BJ (cell line): ENCODE data around the genes ZNF483 and SUSD1.

DNA sequence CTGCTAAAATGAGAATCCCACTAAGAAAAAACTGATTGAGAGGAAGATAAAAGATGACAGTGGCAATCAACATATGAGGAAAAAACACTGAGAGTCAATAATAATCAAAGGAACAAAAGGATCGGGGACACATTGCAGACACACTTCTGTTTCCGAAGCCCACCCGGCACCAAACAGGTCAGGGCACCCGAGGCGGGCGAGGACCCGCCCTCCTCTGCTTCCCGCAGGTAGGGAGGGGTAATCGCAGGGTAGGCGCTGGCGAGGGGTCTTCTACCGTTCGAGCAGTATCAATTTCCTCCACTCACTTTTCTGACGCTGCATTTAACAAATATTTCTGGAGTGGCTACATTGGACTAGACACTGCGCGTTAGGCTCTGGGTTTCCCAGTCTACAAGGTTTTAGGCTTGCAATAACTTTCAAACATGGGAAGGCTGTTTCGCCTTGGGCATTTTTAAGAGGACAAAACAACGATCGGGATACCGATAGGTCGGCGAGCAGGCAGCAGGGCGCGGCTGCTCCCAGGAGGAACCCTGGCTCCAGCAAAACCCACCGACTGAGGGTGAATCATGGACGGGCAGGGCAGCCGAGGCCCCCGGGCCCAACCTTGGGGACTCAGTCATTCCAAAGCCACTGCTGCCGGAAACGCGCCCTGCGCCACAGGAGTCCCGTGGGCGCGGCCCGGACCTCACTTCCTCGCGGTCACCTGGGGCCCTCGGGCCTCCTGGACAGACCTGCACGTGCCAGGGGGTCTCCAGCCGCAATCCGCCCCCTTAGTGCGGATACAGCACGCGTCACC lies 1.1 kb downstream of the TXN start:
- CAGE, long polyA plus RNA, result no peak
- RRBS, result under 1% methylated on average over 8 of the region's 45 CpGs

DNA sequence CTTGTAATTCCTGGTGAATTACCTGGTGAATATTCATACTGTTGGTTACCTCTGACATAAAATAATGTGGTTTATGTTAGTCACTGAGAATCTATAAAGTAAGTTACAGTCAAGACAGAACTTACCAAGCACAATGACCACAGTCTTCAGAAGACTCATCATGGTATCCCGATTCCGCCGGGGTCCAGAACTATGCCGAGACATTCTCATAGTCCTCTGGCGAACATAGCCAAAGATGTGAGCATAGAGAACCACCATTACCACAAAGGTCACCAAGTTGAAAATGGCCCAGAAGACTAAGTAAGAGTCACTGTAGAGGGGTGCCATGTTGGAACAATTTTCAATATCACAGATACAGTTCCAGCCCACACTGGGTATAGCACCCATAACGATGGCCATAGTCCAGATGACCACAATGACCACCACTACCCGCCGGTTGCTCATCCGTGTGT lies 96.9 kb downstream of the LPAR1 start:
- CAGE, long polyA plus RNA, result no peak
- RRBS, result no CpG with 5 or more reads among the region's 9 CpGs

- CAGE, long polyA plus RNA, result no peak
- RRBS, result no CpG with 5 or more reads among the region's 4 CpGs
These were observed 33.9 kb downstream of the LPAR1 start for GRCh38 chr9:111004178-111005054.

DNA sequence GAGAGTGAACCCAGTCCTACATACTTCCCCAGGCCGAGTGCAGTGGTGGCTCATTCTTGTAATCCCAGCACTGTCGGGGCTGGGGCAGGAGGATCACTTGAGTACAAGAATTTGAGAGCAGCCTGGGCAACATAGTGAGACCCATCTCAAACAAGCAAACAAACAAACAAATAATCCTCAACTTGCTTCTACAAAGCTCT lies 38.3 kb upstream of the LPAR1 start:
- CAGE, long polyA plus RNA, result no peak
- RRBS, result no CpG with 5 or more reads among the region's 2 CpGs

DNA sequence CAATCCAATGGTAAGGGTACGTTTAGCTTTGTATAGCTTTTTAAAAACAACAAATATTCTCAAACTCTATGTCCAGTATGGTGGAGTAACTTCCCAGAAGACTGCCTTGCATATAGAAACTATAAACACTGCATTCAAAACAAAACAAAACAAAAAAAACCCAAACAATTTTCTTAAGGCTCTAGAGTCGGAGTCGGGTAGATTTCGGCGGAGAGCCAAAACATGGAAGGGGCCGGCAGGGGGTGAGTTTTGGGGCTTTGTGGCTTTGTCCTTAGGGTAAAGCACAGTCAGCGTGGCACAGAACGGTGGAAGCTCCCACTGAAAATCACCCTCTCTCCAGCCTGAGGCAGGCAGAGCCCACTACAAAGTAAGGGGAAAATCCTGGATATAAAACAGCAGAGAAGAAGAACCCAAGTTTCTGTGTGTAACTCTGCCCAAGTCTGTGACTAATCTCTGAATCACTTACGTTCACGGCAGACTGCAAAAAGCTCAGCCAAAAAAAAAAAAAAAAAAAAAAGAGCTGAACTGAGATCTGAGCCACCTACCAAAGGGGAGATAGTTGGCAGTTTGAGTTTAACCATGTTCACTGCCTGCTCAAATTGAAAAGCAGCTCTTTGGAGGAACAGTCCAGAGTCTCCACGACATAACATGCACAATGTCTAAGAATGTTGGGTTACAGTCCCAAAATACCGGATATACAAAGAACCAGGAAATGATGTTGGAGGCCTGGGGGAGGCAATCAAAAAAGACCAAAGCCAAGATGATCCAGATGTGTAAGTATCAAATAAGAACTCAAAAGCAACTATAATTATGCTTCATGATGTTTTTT lies 26.6 kb upstream of the OR2K2 start:
- CAGE, long polyA plus RNA, result no peak
- RRBS, result no CpG with 5 or more reads among the region's 12 CpGs

- CAGE, long polyA plus RNA, result no peak
- RRBS, result no CpG with 5 or more reads among the region's 2 CpGs
These were observed 62.6 kb upstream of the OR2K2 start for GRCh38 chr9:111392576-111393154.

DNA sequence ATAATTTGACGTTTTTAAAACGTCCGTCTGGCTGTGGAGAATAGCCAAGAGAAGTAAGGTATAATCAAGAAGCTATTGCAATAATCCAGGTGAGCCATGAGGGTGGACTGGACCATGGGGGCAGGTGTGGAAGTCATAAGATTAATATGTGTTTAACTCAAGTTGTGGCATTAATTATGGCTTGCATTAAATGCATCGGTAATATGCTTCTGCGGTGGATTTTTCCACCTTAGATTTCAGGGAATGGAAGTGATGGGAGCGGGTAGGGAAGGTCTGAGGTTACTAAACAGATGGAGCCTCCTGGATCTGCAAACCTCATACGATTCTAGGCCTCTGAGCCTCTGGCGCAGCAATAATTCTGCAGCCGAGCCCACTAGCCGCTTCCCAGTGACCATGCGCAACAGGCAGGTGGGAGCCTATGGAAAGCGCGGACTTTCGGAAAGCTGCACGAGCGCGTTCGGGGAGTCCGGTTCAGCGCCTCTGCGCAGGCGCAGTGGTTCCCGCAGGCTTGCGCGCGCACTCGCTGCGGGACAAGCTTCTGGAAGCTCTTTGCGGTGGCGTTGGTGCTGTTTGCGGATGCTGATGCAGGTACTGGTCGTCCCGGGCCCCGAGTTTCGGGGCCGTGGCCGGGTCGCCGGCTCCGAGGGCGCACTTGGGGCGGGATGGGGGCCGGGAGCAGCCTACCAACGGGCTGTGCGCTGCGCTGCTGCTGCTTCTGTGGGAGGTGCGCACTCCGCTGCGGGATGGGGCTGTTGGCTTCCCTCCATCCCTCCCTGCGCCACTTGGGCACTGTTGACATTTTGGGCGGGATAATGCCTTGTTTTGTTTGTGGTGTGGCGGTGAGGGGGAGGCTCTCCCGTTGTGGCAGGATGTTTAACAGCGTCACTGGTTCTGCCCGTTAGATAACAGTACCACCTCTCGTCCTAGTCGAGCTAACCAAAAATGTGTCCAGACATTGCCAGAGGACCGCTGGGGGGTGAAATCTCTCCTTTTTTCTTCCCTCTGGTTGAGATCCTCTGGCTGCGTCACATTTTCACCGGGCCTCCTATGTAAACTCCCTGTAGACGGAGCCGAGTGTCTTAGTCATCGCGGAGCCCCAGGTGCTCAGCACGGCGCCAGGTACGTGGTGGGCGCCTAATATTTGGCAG lies at the start of gene ZNF483:
TSS of gene ZNF483 (plus strand) at position 505 of the 1,148 bp plus-strand sequence.
- CAGE, long polyA plus RNA, result no peak
- RRBS, result no CpG with 5 or more reads among the region's 68 CpGs

- CAGE, long polyA plus RNA, result no peak
- RRBS, result no CpG with 5 or more reads among the region's 6 CpGs
These were observed 13.2 kb downstream of the PTGR1 start for GRCh38 chr9:111586294-111586682.

DNA sequence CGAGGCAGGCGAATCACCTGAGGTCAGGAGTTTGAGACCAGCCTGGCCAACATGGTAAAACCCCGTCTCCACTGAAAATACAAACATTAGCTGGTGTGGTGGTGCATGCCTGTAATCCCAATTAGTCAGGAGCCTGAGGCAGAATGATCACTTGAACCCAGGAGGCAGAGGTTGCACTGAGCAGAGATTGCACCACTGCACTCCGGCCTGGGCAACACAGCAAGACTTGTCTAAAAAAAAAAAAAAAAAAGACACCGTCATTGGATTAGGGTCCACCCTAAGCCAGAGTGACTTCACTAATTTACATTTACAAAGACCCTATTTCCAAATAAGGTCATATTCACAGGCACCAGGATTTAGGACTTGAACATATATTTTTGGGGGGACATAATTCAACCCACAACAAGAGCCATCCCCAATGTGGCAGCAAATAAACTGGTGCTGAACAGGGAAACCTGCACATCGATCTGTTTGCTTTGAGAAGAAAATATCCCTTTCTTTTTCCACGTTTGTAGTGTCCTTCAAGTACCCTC lies 3.8 kb upstream of the DNAJC25 start:
- CAGE, long polyA plus RNA, result no peak
- RRBS, result no CpG with 5 or more reads among the region's 7 CpGs

DNA sequence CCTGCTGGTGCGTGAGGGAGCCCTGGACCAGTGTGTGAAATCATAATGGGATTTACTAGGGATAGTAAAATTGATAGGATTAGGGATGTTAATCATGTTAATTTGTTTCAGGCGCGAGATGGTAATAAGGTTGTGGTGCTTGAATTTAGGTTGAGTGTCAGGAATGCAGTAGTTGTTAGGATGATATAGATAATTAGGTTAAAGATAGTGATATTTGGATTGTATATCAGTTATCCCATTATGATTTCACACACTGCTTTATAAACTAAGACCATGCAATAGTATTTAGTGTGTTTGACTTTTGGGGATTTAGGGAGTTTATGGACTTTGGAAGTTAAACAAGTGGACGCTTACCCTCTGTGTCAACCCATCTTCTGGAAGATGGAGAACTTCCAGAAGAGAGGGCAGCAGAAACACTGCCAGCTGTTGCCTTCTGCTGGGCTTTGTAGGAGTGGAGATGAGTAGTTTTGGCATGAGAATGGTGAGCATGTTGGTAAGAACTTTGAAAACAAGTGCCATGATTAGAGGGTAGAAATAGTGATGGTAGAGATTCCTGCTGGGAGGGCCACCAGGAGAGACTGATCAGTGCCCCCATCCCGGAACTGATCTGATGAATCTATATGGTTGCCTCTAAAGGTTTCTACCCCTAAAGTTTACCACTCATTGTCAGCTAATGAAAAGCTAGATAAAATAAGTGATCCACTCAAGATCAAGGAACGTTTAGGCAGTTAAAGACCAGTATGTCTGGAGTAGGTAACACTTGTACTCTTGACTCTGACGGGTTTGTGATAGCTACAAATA lies 2.2 kb downstream of the DNAJC25 start:
- CAGE, long polyA plus RNA, result no peak
- RRBS, result no CpG with 5 or more reads among the region's 7 CpGs

DNA sequence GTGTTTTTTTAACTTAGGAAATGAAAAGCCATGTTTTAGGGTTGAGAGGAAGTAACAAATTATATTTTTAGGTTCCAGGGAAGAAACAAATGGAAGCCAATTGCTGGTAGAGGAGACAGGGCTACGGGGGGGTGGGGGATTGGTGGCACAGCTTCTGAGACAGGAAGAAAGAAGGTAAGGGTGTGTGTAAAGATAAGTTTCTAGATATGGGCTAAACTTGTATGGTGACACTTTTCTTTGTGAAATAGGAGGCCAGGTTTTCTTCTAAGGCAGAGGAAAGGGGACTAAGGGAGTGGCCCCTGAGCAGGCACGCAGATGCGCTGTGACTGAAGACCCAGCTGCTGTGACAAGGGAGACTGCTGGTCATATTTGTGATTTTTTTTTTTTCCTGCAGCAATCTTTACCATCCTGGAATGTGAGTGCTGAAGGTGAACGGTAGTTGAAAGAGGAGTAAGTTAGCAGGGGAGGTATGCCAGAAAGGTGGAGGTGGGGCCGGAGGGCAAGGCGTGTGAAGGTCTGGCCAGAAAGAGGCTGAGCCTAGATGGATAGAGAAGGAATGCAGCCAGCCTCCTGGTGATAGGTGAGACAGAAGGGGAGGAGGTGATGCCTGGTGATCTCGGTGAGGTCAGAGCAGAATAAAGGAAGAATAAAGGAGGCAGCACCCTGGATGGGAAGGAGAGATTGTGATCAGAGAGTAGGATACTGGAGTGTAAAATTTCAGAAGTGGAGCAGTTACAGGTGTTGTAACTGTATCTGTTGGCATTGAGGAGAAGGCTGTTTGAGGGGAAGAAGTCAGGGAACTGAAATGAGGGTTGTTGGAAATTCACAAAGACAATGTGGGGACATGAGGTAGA lies 1.7 kb downstream of the GNG10 start:
- CAGE, long polyA plus RNA, result no peak
- RRBS, result no CpG with 5 or more reads among the region's 7 CpGs

DNA sequence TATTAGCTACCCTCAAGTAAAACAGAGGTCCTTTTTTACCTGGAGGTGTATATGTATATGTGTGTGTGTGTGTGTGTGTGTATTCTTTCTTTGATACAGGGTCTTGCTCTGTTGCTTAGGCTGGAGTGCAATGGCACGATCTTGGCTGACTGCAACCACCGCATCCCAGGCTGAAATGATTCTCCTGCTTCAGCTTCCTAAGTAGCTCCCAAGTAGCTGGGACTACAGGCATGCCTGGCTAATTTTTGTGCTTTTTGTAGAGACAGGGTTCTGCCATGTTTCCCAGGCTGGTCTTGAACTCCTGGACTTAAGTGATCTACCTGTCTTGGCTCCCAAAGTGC lies 3.8 kb downstream of the UGCG start:
- CAGE, long polyA plus RNA, result no peak
- RRBS, result no CpG with 5 or more reads among the region's 2 CpGs

DNA sequence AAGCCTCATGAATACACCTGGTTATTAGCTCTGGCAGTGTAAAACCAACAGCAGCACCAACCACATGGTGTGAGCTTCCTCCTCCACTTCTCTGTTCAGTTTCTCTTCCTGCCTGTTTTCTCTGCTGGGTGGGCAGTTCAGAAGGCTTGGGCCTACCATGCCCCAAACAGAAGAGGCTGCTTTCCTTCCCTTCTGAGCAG lies 86.9 kb downstream of the UGCG start:
- CAGE, long polyA plus RNA, result no peak

DNA sequence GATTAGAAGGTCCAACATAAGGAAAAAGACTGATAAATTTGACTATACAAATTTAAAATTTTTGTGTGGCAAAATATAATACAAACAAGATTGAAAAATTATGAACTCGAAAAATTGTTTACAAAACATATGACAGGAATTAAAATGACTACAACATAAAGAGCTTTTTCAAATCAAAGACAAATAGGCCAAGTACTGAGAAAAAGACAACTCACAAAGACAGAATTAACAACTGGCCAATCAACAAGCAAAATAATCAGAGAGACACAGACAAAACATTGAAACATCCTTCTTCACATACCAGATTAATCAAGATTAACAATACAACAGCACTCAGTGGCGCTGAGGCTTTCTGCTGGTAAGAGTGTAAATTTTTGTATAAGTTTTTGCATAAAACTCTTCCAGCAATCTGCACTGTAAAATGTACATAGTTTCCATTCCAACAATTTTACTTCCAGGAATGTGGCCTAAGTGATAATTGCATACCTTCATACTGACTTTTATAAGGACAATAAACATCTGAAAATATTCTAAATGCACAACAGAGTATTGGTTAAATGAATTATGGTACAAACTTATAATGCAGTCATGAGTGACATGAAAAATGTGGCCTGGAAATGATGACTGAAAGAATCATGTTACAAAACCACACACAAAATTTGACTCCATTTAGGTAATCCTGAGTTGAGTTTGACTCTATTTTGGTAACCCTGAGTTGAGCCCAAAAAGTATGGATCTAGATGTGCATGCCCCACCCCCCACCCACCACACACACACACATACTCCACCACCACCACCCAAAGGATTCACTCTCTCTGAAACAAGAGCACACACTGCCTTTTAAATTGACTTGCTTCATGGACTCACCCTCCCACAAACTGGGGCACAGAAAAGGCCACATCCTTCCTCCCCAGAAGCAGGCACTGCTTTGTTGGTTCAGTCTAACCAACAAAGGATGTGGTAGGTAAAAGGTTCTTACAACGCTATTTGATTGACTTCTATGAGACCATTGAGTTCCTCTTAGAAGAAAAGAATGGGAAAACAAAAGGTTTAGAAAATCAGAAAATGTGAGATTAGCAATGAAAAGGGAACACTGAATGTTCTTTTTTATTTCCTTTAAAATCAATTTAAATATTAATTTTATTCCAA lies 137.7 kb downstream of the SUSD1 start:
- CAGE, long polyA plus RNA, result no peak
- RRBS, result no CpG with 5 or more reads among the region's 3 CpGs

- CAGE, long polyA plus RNA, result no peak
- RRBS, result no CpG with 5 or more reads among the region's 4 CpGs
These were observed 79.7 kb downstream of the SUSD1 start for GRCh38 chr9:112095299-112095864.

DNA sequence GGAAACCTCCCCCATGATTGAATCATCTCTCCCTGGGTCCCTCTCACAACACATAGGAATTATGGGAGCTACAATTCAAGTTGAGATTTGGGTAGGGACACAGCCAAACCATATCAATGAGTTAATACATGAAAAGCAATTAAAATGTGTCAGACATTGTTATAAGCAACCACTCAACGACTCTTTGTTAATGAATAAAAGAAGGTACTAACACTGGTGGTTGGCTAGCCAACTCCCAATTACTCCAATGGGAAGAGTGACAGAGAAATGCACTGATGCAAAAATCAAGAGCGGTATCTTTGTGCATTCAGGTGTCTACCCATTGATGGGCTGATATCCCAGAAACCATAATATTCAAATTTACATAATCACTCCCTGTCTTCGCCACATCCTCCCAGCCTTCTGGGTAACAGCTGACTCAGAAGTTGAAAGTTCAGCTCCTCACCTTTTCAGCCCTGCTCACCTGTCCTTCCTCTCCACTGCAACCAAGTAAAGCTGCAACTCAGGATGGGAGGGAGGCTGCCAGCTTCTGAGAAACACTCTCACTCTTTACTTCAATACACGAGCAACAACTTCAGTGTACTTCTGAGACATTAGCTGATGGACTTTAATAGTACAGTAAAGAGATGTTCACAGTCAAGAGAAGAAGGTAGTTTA lies 7.0 kb downstream of the SUSD1 start:
- CAGE, long polyA plus RNA, result no peak
- RRBS, result no CpG with 5 or more reads among the region's 4 CpGs

DNA sequence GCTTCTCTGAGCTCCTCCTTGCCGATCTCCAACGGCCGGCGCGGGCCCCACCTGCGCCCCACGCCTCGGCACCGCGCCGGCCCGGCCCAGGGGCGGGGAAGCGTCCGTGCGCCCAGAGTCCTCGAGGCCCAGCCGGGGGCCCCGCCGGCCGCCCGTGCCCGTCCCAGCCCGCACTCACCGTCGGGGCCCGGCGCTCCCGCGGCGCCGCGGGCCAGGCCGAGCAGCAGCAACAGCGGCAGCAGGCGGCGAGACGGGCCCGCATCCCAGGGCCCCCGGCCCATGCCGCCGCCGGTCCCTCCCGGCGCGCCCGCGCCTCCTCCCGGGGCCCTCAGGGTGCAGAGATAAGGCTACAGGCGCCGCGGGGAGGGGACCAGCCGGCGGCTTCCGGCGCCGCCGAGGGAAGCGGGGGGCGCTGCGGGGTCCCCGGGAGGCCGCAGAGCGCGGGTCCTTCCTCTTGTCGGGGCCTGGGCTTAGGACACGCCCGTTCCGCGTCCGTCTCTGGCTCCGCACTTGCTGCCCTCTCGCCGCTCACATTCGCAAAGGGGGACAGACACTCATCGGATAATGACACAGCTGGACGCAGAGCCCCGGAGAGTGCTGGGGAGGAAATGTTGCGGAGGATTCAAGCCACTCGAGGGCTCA lies at the start of gene SUSD1:
TSS of gene SUSD1 (minus strand) at position 343 of the 642 bp plus-strand sequence.
- CAGE, long polyA plus RNA, result no peak
- RRBS, result 2% methylated on average over 54 of the region's 80 CpGs

GRCh38 chr9:112570671-112571027 lies 84.0 kb downstream of the KIAA1958 start:
- CAGE, long polyA plus RNA, result no peak
- RRBS, result no CpG with 5 or more reads among the region's 4 CpGs

- CAGE, long polyA plus RNA, result no peak
- RRBS, result no CpG with 5 or more reads among the region's 6 CpGs
These were observed 12.9 kb upstream of the SNX30 start for GRCh38 chr9:112737667-112738146.

GRCh38 chr9:113154939-113155283 lies 4.1 kb downstream of the SLC31A2 start:
- CAGE, long polyA plus RNA, result no peak
- RRBS, result no CpG with 5 or more reads among the region's 2 CpGs